Peritoneum (tissue), 1 donor: ENCODE measurements around a stretch of chr20.

GRCh38 chr20:48857942-48858758, 30.4 kb upstream of the PREX1 start:
- PRO-cap: no peak

DNA sequence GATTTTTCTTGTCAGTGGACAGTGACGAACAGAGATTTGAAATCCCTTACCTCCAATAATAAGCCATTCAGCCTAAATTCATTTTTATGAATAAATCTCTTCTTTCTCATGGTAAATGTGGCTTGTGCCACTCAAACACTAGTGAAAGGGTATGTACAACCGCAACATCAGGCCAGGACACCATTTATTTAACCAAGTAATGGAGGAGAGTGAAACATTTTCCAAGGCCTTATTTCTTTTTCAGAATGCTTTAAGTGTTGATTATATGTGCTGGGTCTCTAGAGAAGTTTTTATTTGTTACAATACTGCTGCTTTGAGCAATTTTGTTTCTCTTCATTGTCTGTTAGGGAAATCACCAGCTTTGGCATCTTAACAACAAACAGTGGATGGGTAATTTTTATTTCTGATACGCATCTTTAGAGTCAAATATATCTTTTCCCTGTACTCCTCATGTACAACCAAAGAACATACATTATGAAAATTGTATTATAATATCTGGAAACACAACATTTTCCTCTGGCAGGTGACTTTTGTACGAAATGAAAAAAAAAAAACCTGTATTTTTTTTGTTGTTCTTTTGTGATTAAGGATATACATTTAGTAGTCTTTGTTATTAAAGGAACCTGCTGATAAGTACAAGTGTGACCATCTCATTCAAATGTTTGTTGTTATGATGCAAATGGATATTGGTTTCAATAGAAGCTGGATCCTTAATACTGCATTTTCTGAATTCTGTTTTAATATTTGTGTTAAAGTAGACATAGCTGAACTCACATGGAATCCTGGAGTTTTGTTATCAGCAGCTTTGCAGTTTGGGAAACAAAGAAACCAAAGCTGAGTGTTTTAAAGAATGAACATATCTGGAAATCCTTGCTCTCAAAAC, 10.4 kb upstream of the CSE1L start:
- PRO-cap: no peak

- PRO-cap: no peak
Observed at GRCh38 chr20:49188491-49188887, 355 bp upstream of the STAU1 start.

GRCh38 chr20:49221298-49221680, 2.1 kb downstream of the DDX27 start:
- PRO-cap: no peak

DNA sequence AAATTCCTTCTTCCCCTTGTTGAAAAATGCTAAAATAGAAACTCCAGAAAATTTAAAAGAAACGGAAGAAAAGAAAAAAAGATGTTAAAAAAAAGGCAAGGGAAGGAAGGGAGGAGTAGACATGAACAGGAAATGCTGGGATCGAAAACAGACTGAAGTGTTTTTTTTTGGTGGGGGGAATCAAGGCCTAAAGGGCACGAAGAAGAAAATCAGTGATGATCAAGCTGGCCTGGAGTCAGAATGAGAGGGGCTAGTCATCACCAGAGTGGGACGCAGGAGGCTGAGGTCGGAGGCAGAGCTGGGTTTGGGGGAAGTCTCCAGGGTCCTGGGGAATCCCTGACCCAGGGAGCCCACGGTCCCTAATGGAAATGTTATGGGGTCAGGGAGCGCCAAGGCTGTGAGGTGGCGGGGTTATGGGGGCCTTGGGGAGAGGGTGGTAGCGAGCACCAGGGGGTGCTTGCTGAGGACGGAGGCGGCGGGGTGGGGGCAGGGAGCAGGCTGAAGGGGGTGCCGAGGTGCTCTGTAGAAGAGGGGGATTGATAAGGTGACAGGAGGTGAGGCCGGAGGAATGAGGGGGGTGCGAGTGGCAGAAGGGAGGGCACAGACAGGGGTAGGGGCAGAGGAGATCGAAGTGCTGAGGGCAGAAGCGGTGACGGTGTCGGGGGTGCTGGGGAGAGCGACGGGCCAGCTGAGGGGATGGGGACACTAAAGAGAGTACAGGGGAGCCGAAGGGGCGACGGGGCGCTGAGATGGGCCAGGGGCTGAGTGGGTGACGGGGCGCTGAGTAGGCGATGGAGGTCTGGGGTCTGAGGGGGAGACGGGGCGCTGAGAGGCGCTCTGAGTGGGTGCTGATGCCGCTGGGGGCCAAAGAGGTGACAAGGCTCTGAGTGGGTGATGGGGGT, 671 bp downstream of the ZNFX1 start:
- PRO-cap: no peak

GRCh38 chr20:49356494-49357084, 78.7 kb upstream of the ZNFX1 start:
- PRO-cap: no peak

GRCh38 chr20:49596219-49596727, 28.3 kb upstream of the PTGIS start:
- PRO-cap: no peak

GRCh38 chr20:49639515-49639900, 71.6 kb upstream of the PTGIS start:
- PRO-cap: no peak

- PRO-cap: no peak
Observed at GRCh38 chr20:49669010-49669405, 44.7 kb downstream of the B4GALT5 start.

DNA sequence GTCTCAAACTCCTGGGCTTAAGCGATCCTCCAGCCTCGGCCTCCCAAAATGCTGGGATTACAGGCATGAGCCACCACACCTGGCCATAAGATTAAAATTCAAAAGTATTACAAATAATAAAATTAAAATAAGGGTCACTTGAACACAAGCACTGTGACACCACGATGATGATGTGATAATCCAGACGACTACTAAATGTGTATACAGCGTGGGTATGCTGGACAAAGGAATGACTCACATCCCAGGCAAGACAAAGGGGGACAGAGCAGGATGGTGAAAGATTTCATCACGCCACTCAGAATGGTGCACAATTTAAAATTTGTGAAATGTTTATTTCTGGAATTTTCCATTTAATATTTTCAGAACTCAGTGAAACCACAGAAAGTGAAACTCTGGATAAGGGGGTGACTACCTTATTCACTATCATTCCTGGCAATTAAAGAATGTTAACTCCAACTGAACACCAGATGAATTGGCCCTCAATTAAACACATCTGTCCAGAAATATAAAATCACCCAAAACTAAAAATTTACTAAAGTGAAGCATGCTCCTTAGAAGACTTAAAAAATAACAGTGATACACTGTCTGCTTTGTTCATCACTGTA, 13.1 kb downstream of the B4GALT5 start:
- PRO-cap: no peak

DNA sequence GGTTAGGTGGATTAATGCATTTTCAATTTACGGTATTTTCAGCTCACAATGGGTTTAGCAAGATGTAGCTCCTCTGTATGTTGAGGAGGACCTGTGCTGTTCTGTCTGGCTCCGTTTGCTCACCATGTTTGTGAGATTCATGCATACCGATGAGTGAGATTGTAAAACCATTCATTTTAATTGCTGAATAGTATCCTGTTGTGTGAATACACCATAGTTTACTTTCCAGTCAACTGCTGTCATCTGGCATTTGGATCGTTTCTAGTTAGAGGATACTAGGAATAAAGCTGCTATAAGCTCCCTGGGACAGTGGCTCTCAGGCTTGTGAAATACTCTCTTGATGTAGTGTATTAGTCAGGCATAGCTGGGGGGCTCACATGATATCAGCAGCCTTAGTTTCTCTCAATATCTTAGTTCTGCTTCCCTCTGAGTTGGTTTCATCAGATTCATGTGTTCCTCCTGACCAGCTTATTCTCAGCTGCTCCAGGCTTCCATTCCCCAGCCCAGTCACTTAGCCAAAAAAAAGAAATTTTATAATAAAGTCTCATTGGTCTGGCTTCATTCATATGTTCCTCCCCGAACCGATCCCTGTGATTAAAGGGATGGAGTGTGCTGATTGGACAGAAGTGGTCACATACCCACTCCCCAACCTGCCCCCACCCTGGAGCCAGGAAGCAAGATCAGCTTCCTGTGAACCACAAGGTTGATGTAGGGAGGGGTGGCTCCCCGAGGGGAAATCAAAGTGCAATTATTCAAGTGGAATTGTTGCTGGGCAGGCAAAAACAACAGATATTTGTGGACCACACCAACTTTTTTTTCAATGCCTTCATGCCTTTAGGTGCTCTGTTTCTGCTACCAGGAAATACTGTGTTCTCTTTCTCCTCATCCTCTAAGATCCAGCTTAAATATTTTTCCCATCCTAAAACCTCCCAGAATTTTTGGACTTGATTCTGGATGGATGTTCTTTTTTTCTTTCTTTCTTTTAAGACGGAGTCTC, 11.0 kb upstream of the B4GALT5 start:
- PRO-cap: no peak

- PRO-cap: no peak
Observed at GRCh38 chr20:49814269-49814739, 1.7 kb downstream of the SLC9A8 start.

- PRO-cap: no peak
Observed at GRCh38 chr20:49874299-49874655, 41.1 kb downstream of the SPATA2 start.

GRCh38 chr20:49908213-49908656, 7.1 kb downstream of the SPATA2 start:
- PRO-cap: no peak

DNA sequence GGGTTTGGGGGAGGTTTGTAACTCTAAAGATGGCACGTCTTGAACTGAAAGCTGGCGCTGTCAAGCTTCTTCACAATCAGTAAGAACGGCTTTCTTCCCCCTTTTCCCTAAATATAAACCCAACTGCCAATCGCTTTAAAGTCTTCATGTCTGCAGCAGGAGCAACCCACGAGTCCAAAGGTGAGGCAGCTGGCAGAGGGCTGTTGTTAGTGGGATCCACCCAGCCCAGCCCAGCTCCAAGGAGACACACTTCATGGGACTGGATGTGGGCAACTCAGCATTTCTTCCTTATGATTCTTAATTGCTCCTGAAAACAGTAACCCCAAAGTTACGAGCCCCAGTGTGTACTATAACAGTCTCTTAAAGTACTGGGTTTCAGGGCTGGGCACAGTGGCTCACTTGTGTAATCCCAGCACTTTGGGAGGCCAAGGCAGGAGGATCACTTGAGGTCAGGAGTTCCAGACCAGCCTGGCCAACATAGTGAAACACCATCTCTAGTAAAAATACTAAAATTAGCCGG, 8.2 kb upstream of the SPATA2 start:
- PRO-cap: no peak

GRCh38 chr20:49928429-49928691, 7.8 kb upstream of the RNF114 start:
- PRO-cap: no peak

DNA sequence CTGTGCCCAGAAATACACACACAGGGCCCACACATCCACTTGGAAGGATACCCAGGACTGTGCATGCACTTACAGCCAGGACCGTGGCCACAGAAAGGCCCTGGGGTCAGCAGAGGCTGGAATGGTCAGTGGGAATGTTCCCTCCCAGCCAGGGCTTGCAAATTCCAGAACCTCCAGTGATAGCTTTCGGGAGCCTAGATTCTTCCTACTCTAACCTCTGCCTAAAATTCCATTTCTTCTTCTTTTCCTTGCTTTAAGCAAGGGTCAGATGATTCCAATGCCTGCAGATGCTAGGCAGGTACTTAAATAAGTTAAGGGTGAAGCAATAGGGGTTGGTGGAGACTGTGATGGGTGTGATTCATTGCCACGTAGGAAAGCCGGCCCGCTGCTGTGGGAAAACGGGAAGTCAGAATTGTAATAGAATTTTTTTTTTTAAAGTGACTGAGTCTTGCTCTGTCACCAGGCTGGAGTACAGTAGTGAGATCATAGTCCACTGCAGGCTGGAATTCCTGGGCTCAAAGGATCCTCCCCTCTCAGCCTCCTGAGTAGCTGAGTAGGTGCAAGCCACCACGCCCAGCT, 51.0 kb downstream of the SNAI1 start:
- PRO-cap: no peak

DNA sequence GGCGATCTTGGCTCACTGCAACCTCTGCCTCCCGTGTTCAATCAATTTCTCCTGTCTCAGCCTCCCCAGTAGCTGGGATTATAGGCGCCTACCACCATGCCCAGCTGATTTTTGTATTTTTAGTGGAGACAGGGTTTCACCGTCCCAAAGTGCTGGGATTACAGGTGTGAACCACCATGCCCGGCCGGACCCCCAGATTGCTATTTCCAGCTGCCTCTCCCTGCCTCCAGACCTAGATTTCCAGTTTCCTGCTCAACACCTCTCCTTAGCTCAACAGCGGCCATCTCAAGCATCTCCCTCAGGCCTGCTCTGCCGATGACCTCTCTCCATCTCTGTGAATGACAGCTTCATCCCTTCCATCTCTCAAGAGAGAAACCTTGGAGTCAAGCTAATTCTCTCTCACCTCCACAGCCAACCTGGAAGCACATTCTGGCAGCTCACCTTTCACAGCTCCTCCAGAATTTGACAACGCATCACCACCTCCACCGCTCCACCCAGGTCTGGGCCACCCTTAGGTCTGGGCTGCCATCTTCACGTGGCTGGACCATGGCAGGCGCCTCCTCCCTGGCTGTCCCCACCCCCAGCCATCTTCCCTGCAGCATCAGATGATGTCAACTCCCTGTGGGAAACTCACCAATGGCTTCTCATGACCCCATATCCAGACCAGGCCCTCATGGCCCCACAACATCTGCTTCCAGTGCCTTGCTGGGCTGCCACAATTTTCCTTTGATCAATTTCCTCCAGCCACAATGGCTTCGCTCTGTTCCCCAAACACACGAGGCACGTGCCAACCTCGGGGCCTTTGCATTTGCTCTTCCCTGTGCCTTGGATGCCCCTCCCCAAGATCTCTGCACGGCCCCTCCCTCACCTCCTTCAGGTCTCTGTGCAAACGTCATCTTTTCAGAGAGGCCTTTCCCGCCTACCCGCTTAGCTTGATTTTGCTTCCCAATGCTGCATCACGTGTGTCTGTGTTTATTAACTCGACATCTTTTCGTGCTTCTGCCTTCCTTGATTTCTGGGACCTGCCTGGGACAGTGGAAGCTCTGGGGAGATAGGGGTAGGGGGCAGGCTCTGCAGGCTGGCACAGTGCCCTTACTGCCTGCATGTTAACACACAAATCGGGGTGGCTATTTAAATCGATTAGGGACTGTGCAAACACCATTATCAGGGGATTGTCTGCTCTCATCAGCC, 13.4 kb downstream of the PEDS1 start:
- PRO-cap: no peak

- PRO-cap: no peak
Observed at GRCh38 chr20:50146519-50147902, 6.5 kb downstream of the PEDS1 start.

DNA sequence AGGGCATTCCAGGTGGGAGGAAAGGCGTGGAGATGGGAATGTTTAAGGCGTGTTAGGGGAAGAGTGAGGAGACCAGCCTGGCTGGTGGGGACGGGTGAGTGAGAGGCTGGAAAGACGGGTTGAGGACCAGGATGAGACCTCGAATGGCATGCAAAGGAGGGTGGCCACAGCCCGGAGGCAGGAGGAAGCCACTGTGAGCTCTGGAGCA, 49.5 kb downstream of the CEBPB start:
- PRO-cap: no peak